Peyer's patch (tissue), 4 donors: ENCODE measurements around a stretch of chr3.

- PRO-cap = no peak
- RAMPAGE, long total RNA, 4 experiments = no peak in any of the 4 experiments
Observed at GRCh38 chr3:45218943-45219452, 7.1 kb downstream of the TMEM158 start.

DNA sequence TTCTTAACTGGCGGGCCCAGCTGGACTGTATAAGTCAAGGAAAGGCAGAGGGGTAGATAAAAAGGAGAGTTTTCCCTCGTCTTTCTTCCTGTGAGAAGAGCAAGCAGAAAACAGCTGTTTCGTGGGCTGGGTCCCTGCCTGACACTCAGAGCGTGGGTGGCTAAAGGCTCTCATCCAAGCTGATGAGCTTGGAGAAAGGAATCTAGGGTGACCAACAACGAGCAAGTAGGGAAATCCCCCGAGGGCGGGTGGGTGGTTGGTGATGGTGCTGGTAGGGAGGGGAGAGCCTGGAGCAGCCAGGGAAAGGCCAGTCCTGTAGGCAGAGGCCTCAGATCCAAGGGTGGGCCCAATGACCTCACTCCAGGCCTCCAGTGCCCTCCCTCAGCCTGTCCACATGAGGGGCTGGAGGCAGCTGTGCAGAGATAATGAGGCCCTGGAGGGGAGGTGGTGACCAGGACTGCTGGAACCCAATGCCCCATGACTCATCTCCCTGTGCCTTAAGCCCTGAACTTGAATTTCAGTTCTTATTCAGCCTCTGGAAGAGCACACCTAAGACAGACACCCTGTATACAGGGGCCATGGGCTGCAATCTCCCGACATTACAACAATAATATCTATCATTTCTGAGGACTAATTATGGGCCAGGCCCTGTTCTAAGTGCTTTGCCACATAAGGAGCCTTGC, 43.0 kb upstream of the LIMD1 start:
- PRO-cap = unidirectional peak, plus-strand start at position 527 of the sequence
- RAMPAGE, long total RNA, 4 experiments = no peak in any of the 4 experiments

GRCh38 chr3:45683354-45684017, 5.7 kb upstream of the SACM1L start:
- PRO-cap = no peak
- RAMPAGE, long total RNA, 4 experiments = no peak in any of the 4 experiments

DNA sequence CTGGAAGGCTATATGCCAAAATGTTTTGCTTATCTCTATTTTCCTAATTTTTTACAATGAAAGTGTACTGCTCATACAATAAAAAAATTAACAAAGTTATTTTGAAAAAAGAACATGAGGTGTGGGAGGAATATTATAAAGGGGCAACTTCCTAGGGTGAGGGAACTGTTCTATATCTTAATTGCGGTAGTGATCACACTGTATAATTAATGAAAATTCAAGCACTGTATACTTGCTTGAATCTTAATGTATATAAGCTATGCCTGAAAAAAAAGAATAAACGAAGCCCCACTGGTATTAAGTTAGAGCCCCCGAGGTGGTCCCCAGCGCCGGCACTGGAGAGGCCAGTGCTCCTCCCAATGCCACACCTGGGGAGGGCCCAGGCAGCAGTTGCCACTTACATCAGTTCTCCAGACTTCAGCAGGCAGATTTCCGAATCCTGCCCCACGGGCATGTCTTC, 7.2 kb upstream of the CXCR6 start:
- PRO-cap = unidirectional peak, plus-strand start at position 180 of the sequence
- RAMPAGE, long total RNA, 4 experiments = no peak in any of the 4 experiments

DNA sequence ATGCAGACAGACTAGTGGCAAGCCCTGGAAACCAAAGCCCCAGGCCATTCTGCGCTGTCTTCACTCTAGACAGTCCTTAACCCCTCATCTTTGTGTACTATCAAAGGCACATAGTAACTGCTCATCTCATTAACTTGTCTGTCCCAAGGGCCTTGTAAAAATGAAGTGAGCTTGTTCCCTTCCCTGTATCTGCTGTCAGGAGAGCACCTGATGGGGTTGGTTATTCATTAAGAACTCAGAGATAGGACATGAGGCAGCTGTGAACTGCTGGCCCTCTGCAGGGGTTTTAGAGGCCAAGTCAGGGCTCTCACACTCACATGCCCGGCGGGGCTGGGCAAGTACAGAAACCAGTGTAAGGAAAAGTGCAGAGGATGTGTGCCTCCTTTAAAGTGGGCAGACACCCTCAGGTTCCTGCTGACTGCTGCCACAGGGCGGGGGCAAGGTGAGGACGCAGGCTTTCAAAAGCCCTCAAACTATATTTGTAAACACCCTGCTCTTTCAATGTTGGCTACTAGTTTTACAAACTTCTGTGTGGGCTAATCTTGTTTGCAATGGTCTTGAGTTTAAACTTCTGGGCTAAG, 22.3 kb downstream of the CXCR6 start:
- PRO-cap = no peak
- RAMPAGE, long total RNA, 4 experiments = no peak in any of the 4 experiments

- PRO-cap = no peak
- RAMPAGE, long total RNA, 4 experiments = no peak in any of the 4 experiments
Observed at GRCh38 chr3:46092734-46093121, 65.4 kb upstream of the XCR1 start.

DNA sequence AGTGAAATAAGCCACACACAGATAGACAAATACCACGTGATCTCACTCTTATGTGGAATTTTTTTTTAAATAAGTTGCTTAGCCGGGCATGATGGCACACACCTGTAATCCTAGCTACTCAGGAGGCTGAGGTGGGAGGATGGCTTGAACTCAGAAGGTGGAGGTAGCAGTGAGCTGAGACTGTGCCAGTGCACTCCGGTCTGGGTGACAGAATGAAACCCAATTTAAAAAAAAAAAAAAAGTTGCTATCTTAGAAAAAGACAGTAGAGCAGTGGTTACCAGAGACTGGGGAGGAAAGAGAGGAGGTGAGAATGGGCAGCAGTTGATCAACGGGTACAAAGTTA, 915 bp upstream of the CCR2 start:
- PRO-cap = no peak
- RAMPAGE, long total RNA, 4 experiments = no peak in any of the 4 experiments

DNA sequence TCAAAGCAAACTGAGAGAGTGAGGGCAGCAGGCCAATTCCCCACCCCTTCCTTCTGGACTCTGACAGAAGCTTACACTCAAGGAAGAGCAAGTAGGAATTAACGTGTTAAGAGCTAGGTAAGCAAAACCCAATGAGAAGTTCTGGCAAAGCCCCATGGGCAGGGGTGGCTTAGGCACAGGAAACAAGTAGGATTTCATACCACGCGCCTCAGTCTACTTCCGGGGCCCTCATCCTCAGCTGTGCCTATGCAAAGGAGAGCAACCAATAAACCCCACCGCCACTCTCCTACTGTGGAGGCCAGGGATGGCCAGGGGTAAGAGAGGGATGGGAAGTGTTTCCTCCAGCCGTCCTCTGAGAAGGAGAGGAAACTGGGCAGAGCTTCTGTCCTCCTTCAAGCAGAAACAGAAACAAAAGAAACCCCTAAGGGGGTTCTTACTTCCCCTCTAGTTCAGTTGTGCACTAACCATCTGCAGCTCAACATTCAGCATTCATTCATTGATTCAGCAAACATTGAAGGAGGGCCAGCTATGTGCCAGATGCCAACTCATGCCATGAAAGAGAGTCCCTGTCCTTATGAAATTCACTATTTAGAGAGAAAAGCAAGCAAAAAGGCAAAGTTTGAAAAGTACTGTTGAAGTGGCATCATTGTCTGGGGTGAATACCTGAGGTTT, 12.7 kb downstream of the CCR5 start:
- PRO-cap = no peak
- RAMPAGE, long total RNA, 4 experiments = no peak in any of the 4 experiments

- PRO-cap = no peak
- RAMPAGE, long total RNA, 4 experiments = no peak in any of the 4 experiments
Observed at GRCh38 chr3:46490713-46491667, 6.8 kb upstream of the RTP3 start.

GRCh38 chr3:46575368-46575947, 2.1 kb upstream of the TDGF1 start:
- PRO-cap = no peak
- RAMPAGE, long total RNA, 4 experiments = no peak in any of the 4 experiments

DNA sequence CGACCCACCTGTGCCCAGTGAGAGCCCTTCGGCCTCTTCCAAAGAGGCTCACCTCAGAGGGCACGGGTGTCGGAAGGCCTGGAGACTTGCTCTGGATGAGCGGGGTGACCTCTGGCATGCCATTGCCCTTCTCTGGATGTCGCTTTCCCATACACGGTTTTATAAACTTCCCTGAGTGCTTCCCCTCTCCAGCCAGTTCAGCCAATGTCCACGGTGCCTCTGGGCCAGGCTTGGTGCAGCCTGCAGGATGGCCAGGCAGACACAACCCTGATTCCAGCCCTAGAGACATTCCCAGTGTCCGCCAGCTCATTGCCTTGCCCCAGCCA, 3.6 kb upstream of the PTH1R start:
- PRO-cap = no peak
- RAMPAGE, long total RNA, 4 experiments = no peak in any of the 4 experiments

- PRO-cap = no peak
- RAMPAGE, long total RNA, 4 experiments = no peak in any of the 4 experiments
Observed at GRCh38 chr3:46909340-46909875, 31.9 kb downstream of the PTH1R start.

DNA sequence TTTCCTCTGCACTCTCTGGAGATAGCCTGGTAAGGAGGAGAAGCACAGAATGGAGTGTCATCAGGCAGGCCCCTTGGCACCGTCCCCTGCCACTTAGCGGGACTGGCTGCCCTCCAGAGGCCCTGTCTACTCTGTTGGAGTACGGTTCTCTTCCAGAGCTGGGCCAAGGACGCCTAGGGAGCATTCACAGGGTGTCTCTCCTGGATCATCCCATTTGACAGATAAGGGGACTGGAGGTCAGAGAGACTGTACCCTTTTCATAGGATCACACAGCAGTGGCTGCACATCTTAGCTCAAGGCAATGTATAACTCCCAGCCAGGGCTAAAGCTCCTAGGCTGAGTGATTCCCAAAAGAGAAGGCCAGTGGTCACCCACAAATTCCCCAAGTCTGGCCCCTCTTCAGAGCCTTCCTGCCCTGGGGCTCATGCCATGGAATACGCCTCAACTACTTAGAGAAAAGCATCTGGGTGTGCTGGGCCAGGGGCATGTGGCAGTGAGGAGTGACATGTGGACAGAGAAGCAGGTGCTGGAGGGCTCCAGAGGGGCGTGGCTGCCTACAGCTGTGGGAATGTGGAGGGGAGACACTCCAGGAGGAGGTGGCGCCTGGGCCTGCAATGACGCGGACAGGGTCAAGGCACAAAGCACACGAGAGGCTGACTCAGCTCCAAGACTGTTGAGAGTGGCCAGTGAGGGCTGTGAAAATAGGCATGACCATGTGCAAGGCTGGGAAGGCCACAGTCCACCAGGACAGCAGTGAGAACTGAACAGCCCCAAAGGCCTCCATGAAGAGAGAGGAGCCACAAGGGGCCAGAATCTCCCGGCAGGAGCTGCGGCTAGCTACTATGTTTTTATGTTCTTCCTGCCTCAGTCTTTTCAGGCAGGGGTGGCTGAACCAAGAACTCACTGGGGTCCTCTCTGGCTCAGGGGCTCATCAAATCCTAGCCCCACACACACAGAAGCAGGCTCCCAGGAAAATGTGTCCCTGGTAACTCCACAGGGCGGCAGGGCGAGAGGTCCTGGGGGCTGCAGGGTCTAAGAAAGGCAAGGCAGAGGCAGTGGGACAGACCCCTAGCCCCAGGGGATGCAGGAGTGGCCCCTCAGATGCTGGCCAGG, 48.5 kb downstream of the PTH1R start:
- PRO-cap = no peak
- RAMPAGE, long total RNA, 4 experiments = no peak in any of the 4 experiments

DNA sequence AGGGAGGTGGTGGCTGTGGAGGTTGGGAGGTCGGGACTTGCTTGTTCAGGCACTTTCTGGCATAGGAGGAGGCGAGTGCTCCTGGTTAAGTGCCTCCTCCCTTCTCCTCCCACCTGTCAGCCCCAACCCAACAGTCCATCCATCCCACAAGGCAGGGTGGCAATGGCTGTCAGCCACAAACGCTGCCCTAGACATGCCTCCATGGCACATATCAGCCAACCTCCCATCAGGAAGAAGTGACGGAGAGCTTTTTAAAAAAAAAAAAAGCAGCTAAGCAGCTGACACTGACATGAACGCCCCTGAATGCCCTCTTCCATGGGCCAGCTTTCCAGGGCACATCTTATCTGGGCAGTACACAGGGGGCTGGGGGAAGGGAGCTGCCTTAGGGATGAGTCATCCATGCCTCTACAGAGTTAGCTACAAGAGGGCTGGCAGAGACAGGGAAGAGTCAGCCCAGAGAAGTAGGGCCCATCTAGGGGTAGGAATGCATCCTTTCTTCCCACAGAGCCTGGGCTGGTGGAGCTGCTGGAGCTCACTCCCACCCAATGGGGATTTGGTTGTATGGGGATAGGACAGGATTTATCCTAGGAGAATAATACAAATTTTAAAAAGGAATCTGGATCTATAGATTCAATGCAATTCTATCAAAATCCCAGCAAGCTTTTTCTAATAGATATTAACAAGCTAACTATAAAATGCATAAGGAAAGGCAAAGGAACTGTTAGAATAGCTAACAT, 41.1 kb downstream of the CCDC12 start:
- PRO-cap = bidirectional peak, plus-strand start at position 422 of the sequence, minus-strand start at position 309 of the sequence
- RAMPAGE, long total RNA, 4 experiments = no peak in any of the 4 experiments

DNA sequence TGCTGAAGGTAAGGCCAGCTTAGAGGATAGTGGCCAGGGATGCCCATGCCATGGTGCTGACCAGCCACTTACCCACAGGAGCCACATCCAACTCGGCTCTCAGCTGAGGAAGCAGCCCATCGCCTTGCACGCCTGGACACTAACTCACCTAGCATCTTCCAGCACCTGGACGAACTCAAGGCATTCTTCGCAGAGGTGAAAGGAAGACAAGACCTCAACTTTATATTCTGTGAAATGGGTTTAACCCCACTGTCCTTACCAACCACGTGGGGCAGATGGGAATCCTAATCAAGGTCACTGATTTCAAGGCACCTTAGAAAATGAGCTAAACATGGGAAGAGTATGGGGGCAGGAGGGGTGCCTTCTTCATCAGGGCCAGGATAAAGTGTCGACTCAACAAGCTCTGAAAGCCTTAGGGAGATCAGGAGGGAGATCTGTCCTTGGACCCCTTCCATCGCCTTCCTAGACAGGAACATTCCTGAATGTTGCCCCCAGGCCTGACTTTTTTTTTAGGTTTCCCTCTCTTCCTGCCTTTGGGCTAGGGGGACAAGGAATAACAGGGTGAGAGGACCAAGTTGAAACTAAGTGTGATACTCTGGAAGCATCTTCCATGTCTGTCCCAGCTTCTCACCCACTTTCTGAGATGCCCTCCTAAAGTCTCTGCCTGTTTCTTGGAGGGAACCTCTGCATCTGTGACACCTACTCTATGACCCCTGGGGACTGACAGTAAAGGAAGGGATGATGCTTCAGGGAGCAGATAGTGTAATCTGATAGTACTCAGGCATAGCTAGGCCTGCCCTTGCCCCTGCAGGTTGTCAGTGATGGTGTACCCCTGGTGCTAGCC, 27.0 kb downstream of the NBEAL2 start:
- PRO-cap = no peak
- RAMPAGE, long total RNA, 4 experiments = no peak in any of the 4 experiments

DNA sequence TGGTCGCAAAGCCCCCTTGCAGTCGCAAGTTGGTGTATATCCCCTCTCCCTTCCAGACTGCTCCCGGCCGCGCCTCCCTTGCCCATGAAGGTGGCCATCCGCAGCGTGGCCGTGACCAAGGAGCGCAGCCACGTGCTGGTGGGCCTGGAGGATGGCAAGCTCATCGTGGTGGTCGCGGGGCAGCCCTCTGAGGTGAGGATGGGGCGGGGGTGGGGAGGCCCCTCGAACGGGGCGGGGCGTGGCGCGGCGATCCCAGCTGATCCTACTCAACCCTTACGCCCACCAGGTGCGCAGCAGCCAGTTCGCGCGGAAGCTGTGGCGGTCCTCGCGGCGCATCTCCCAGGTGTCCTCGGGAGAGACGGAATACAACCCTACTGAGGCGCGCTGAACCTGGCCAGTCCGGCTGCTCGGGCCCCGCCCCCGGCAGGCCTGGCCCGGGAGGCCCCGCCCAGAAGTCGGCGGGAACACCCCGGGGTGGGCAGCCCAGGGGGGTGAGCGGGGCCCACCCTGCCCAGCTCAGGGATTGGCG, 29.5 kb downstream of the NBEAL2 start:
- PRO-cap = bidirectional peak, plus-strand start outside the sequence, minus-strand start at position 341 of the sequence
- RAMPAGE, long total RNA, 4 experiments = no peak in any of the 4 experiments

GRCh38 chr3:47228010-47228498, 54.5 kb downstream of the KIF9 start:
- PRO-cap = no peak
- RAMPAGE, long total RNA, 4 experiments = no peak in any of the 4 experiments

DNA sequence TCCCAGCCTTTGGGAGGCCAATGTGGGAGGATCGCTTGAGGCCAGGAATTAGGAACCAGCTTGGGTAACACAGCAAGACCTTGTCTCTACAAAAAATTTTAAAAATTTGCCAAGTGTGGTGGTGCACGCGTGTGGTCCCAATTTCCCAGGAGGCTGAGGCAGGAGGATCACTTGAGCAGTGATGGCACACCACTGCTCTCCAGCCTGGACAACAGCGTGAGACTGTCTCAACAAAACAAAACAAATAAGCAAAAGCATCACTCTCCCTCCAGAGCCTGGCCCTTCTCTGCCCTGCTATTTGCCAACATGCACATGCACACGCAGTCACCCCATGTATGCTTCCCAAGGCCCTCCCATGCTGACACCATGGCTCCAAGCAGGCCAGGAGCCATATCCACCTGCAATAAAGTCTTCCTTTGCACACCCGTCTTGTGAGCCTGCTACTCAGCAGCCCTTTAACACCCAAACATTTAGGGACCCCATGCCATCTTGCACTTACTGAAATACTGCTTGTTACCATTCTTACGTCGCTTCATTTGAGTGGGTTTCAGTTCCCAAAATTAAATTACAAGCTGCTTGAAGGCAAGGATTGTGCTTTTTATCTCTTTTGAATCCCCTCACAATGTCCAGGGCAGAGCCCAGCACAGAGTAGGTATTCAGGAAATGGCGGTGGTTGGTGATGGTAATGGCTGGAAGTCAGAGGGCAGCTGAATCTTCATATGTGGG, 2.0 kb downstream of the KIF9 start:
- PRO-cap = no peak
- RAMPAGE, long total RNA, 4 experiments = no peak in any of the 4 experiments

- PRO-cap = no peak
- RAMPAGE, long total RNA, 4 experiments = start-site peak on the minus strand in 1 of 4 experiments, at chr3:47720675-47720804 at its widest, 15 reads per replicate
Observed at GRCh38 chr3:47720530-47721107, 61.1 kb downstream of the SMARCC1 start.

- PRO-cap = no peak
- RAMPAGE, long total RNA, 4 experiments = no peak in any of the 4 experiments
Observed at GRCh38 chr3:47745671-47746191, 36.0 kb downstream of the SMARCC1 start.